ReNcell CX (cell line): ENCODE results near the genes DCTD and ING2.

GRCh38 chr4:173698685-173699374 is 168.8 kb upstream of the HAND2 start:
- PRO-cap: no peak

DNA sequence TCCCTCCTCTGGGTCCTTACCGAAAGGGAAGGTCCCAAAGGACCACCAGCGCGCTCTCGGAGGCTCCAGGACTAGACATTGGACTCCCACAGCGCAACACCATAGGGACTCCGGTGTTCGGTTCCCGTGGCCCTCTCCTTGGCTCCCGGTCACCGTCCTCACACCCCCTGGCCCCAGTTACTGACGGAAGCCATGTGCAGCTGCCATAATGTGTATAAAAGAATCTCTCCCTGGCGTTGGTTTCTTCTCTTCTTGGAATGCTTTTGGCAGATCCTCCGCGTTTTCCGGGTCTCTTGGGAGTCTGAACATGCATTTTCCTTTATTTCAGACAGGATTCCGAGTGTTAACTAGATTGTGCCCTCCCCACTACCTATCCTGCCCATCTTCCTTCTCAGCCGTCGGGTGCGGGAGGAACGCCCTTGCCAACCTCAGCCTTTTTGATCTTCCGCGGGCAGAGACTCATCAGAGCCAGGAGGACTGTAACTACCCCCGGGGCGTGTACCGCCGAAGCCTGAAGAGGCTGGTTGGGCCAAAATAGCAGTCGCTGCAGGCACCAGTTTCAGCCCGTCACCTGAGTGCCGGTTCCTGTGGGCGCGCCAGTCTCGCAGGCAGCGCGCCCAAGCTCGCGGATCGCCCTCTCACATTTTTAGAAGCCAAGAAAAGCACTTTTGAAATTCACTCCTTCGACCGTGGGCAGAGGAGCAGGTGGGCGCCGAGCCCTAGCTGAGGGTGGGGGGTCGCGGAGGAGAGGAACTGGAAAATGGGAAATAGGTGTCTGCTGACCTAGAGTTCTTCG is 69.6 kb downstream of the FBXO8 start:
- PRO-cap: no peak

GRCh38 chr4:174496801-174497000 is 25.6 kb downstream of the HPGD start:
- PRO-cap: no peak

GRCh38 chr4:174928023-174928675 is 10.0 kb downstream of the ADAM29 start:
- PRO-cap: no peak

DNA sequence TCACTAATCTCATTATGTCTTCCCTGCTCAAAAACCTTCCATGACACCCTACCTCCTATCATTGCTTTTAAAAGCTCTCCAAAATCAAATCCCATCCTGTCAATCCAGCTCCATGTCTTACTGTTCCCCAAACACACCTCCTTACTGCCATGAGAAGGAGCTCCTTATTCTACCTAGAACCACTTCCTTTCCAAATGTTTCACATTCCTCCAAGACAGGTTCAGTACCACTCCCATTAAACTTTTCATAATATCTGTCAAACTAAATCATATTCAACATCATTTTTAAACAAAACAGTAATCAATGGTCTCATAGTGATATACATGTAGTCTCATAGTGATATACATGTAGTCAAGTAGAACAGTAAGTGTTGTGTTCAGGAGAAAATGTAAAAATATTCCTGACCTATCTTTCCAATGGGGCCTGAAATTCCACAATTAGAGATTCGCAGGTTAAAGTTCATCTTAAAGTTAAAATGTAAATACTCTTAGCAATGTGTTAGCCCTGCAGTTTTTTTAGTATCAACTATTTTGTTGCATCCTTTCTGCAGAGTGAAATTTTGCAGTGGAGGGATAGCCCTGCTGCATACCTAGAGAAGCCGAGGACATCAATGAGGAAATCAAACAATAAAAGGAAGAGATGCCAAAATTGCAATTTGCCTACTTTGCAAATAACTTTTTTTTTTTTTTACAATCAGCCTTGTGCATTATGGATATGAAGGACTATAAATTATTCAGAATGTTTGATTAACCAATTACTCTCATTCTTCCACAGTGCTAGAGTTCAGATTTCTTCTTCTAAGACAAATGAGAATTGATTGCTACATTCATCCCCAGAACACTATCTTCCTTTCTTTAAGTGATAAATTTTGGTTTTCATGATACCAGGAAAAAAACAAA is 66.5 kb upstream of the WDR17 start:
- PRO-cap: no peak

DNA sequence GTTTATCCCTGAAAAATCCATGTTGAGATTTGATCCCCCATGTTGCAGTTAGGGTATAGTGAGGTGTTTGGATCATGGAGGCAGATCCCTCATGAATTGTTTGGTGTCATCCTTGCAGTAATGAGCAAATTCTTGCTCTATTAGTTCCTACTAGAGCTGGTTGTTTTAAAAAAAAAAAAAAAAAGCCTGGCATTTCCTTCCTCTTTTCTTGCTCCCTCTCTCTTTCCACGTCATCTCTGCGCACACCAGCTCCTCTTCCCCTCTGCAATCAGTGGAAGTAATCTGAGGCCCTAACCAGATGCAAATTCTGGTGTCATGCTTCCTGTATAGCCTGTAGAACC is 24.4 kb downstream of the WDR17 start:
- PRO-cap: no peak

GRCh38 chr4:176439436-176440105 is 119.8 kb downstream of the SPCS3 start:
- PRO-cap: no peak

- PRO-cap: no peak
Observed at GRCh38 chr4:176789912-176790404, 2.8 kb downstream of the VEGFC start.

GRCh38 chr4:178037852-178038198 is 595.6 kb upstream of the AGA start:
- PRO-cap: no peak

DNA sequence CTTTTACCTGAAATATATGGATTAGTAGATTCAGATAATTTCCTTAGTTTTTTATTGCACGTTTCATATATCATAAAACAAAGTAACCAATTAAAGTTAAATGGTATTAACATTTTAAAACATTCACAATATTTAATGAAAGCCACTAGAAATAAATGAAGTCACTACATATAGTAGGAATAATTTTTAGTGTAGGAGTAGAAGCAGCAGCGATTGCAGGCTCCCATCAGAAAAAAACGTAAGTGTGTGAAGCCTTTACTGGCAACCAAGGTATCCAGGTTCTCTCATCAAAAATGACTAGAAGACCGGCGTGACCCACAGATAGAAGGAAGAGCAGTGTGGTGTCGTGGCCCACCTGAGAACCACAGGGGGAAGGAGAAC is 936.3 kb upstream of the AGA start:
- PRO-cap: no peak

GRCh38 chr4:179465162-179465845 is 2023.1 kb upstream of the AGA start:
- PRO-cap: no peak

GRCh38 chr4:182142496-182143602 is 100.4 kb upstream of the TENM3 start:
- PRO-cap: bidirectional peak, plus-strand start at chr4:182143052, minus-strand start at chr4:182142926

- PRO-cap: no peak
Observed at GRCh38 chr4:182447742-182448324, 204.6 kb downstream of the TENM3 start.

DNA sequence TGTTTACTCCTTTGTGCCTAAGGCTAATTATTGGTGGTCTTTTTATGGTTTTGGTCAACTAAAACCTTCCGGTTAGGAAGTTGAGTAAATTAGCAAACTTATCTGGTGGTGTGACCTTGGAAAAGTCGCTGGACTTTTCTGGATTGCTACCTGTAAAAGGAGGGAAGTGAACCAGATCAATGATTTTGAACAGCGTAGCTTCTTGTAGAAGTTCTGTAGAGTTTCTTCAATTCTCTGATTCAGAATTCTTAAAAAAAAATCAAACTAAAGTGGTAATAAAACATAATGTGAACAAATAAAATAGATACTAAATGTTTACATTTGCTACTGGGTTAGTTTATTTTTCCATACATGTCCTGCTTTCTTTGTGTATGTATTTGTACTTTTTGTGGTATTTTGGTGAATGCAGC is 215.2 kb downstream of the TENM3 start:
- PRO-cap: no peak

DNA sequence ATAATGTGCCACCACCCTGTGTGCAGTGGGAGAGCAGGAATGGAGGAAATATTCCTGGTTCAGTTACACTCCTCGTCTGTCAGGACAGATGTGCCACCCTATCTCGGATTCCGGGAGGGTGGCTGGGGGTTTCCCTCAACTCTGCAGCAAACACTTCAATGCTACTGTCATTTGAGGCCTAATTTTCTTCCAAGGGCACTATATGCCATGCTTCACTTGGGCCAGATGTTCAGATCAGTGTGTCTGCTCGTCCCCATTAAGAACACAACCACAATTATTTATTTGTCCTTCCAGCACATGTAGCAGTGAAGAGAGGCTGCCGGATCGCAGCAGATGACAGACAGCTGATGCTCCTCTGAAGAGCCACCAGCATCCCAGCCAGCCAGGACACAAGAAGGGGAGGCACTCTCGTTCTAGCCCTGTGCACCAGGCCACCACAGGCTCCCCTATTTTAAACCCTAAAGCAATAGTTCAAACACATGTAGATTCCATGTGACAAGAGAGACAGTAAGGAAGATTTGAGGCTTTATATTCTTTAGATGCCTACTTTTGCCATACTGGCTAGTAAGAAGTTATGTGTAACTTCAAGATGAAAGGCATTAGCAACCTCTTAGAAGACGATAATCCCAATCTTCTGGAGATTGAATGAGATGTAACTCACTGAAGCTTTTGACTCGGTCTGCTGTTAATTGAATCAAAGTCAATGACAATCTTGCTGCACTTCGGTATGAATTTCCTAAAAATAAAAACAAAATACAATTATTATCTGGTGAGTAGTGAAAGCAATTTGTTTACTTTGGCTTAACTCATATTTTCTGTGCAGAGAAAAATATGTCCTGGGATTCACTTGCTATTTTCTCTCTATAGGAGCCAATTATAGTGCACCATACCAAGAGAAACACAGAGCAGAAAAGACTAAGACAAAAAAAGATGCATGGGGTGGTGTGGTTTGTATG is 26.2 kb downstream of the DCTD start:
- PRO-cap: no peak

DNA sequence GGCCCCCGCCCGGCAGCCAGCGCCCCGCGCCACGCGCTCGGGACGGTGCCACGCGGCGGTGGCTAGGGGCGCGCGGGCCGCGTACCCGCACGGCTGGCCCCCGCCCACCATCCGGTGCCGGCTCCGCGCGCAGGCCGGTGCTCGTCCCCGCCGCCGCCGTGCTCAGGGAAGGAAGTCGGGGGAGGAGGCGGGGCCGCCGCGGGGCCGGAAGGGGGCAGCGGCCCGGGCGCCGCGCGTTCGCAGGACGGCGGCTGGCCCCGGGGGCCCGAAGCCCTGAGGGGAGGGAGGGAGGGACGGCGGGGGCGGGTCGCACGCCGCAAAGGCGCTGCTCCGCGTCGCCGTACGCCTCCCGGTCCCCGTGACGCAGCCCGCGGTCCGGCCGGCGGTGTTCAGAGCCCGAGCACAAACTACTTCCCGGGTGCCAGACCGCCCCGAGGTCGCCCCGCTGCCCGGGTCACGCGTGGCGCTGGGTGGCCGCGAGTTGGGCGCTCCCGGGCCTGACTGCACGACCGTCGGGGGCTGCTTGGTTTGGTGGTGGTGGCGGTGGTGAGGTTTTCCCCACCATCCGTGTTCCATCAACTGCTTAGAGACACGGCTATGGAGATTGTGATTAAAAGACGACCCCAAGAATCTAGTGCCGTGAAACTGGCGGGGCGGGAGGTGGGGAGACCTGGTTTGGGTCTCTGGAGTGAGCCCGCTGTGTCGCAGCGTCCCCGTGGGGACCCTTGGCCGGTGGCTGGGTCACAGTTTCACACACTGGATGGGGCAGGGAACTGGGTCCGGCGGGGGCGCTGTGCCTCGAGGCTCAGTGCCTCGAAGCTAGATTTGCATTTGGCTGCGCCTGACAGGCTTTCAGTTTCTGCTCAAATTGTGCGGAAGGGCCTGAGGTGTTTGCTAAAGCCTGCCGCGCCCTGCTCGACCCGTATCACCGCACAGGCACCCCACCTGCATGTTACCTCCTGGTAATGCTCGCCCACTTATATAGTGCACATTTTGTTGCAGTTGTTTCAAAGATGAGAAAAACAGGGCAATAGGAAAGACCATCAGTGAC is at the start of gene DCTD:
DCTD (minus strand) TSS at position 184 of the 1,051 bp plus-strand sequence.
- PRO-cap: bidirectional peak, plus-strand start at position 240 of the sequence, minus-strand start at position 158 of the sequence; bidirectional peak, plus-strand start at position 353 of the sequence, minus-strand start at position 433 of the sequence; bidirectional peak, plus-strand start at position 810 of the sequence, minus-strand start at position 728 of the sequence

DNA sequence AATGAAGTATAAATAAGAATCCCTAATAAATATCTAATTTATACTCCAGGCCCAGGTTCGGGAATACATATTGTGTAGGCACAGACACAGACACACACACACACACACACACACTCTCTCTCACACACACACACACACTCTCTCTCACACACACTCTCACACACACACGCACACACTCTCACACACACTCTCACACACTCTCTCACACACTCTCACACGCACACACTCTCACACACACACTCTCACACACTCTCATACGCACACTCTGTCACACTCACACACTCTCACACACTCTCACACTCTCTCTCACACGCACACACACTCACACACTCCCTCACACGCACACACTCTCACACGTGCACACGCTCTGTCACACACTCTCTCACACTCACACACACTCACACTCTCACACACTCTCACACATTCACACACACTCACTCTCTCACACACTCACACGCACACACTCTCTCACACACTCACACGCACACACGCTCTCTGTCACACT is 42.9 kb upstream of the DCTD start:
- PRO-cap: no peak

DNA sequence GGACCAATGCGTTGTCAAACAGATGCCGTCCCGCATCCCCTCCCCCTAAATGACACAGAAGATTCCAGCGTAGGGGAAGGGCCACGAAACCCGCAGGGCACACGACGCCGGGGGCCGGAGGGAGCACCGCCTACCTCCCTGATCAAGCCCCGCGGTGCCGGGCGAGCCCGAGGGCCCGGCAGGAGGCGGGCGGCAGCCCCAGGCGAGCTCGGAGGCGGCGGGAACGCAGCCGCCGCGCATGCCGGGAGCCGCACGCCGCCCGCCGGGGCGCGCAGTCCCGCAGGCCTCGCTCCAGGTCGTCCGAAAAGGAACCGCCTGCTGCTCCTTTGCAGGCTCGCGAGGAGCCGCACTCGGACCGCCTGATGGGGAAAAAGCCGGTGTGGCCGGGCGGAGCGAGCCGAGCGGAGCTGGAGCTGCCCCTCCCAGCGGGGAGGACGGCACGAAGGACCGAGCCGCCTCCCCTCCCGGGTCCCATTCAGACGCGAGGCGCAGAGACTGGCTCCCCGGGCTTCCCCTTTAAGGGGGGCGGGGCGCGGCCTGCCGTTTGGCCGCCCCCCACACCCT is 734 bp upstream of the ING2 start:
- PRO-cap: bidirectional peak, plus-strand start at position 106 of the sequence, minus-strand start outside the sequence; bidirectional peak, plus-strand start at position 245 of the sequence, minus-strand start at position 323 of the sequence; bidirectional peak, plus-strand start outside the sequence, minus-strand start at position 469 of the sequence

- PRO-cap: bidirectional peak, plus-strand start at chr4:183504769, minus-strand start at chr4:183504510; bidirectional peak, plus-strand start at chr4:183505056, minus-strand start at chr4:183504963
Observed at GRCh38 chr4:183504606-183505430, at the start of gene ING2. ING2 (plus strand) TSS chr4:183505058.

DNA sequence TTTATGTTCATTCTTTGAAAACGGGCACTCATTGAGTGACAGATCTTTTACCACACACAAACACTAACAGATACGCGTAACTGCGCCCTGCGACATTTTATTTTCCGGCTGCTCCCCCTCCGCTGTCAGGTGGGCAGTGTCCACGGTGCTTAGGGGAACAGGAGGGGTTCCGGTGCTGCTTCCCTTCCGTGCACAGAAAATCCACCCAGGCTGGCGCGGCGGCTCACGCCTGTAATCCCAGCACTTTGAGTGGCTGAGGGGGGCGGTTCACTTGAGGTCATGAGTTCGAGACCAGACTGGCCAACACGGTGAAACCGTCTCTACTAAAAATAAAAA is 62.6 kb downstream of the TRAPPC11 start:
- PRO-cap: no peak